Measurements from ENCODE around the genes CXorf66, SPANXN1, FMR1NB, MAGEA9 and MAGEA8.

DNA sequence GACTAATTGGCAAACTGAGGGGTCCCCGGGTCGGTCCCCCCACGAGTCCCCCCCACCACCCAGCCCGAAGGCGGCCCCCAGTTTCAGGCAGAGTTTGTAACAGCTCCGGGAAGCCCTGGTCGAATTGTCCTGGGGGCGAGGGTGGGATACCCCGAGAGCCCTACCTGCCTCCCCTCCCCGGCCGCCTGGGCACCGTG lies 1.3 kb downstream of the ATP11C start:
- PRO-cap, 3 experiments = no peak in any of the 3 experiments
- RAMPAGE, long total RNA, 2 experiments = no peak in any of the 2 experiments
- RRBS = 2% methylated on average over 10 of the region's 12 CpGs

- PRO-cap, 3 experiments = peak in 3 of 3 experiments; most common plus-strand start chrX:139933611 (in 3); most common minus-strand start chrX:139933525 (in 2)
- RAMPAGE, long total RNA, 2 experiments = no peak in any of the 2 experiments
- RRBS = no CpG with 5 or more reads among the region's 20 CpGs
These were observed 560 bp upstream of the ATP11C start for GRCh38 chrX:139933360-139933865.

DNA sequence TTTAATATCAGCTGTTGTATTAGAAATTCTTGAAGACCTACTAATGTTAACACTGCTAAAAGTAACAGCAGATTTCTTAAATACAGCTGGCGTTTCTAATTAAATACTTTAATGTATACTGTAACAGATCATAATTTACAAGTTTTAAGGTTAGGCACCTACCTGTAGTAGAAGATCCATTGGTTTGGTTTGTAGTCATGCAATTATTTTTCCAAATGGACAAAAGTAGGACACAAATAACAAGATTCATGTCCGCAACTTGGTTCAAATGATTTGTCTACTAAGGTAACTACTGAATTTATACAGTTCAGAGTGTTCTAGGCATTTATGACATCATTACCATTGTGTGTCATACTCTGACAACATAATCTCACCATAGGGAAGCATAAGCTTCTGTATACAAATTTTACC lies at the start of gene CXorf66:
CXorf66 (minus strand) TSS at position 275 of the 411 bp plus-strand sequence.
- PRO-cap, 3 experiments = no peak in any of the 3 experiments
- RAMPAGE, long total RNA, 2 experiments = start-site peak on the minus strand in 2 of 2 experiments, centred at positions 275 to 276 of the sequence, 29 to 34 reads per replicate
- RRBS = no CpG with 5 or more reads among the region's 2 CpGs

- PRO-cap, 3 experiments = no peak in any of the 3 experiments
- RAMPAGE, long total RNA, 2 experiments = no peak in any of the 2 experiments
- RRBS = no CpG with 5 or more reads among the region's 11 CpGs
These were observed 83.8 kb upstream of the SPANXB1 start for GRCh38 chrX:140918537-140919049.

DNA sequence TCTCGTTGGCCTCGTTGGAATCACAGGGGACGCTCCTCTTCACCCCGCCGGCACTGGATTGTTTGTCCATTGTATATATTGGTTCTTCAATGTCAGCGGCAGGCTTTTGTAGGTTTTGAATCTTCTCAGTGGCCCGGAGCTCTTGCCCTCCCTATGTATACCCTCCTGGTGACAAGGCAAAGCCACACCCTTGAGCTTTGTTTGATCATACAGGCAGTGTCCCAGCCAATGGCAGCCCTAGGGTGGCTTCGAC lies 277 bp downstream of the SPANXD start:
- PRO-cap, 3 experiments = no peak in any of the 3 experiments
- RAMPAGE, long total RNA, 2 experiments = start-site peak on the minus strand in 1 of 2 experiments, centred at position 128 of the sequence, 61 reads per replicate
- RRBS = no CpG with 5 or more reads among the region's 8 CpGs

GRCh38 chrX:145247270-145247767 lies at the start of gene SPANXN1:
Gene SPANXN1, plus strand, starts transcription at chrX:145247503.
- PRO-cap, 3 experiments = no peak in any of the 3 experiments
- RAMPAGE, long total RNA, 2 experiments = no peak in any of the 2 experiments
- RRBS = no CpG with 5 or more reads among the region's 2 CpGs

DNA sequence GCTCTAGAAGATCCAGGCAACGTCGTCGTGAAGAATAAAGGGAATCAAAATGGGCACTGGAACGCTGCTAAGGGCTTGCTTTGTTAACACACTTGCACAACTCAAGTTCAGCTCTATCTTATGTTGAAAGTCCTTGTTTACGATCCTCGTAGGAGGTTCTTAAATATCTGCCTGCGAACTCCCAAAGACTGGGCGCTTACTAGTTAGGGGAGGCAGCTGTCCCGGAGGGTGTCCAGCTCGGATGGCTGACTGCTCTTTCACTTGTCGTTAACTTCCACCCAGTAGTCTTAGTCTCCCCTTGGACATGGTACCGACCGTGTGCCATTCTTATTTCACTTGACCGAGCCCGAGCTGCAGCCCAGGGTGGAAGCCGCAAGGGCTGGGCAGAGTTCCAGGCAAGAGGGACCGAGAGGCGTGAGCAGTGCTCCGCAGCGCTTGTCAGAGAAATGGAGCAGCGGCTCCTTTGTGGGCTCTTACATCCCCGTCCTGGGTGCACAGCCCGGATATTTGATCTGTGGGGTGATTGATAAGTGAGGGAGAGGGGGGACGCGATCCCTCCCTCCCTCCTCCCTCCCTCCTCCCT lies 393 bp upstream of the SLITRK2 start:
- PRO-cap, 3 experiments = no peak in any of the 3 experiments
- RAMPAGE, long total RNA, 2 experiments = no peak in any of the 2 experiments
- RRBS = no CpG with 5 or more reads among the region's 25 CpGs

GRCh38 chrX:146740364-146740629 lies 69.3 kb upstream of the CXorf51B start:
- PRO-cap, 3 experiments = no peak in any of the 3 experiments
- RAMPAGE, long total RNA, 2 experiments = no peak in any of the 2 experiments
- RRBS = no CpG with 5 or more reads among the region's 1 CpG

GRCh38 chrX:147981074-147981455 lies at the start of gene FMR1NB:
Gene FMR1NB, plus strand, starts transcription at chrX:147981337.
- PRO-cap, 3 experiments = peak in 1 of 3 experiments; most common plus-strand start chrX:147981346 (in 1)
- RAMPAGE, long total RNA, 2 experiments = start-site peak on the plus strand in 2 of 2 experiments, at chrX:147981247-147981371 at its widest, 648 to 1,581 reads per replicate
- RRBS = 34% methylated on average over 6 of the region's 24 CpGs

GRCh38 chrX:148498272-148498609 lies 2.2 kb upstream of the AFF2 start:
- PRO-cap, 3 experiments = no peak in any of the 3 experiments
- RAMPAGE, long total RNA, 2 experiments = no peak in any of the 2 experiments
- RRBS = no CpG with 5 or more reads among the region's 2 CpGs

GRCh38 chrX:149486597-149486858 lies 18.6 kb downstream of the IDS start:
- PRO-cap, 3 experiments = no peak in any of the 3 experiments
- RAMPAGE, long total RNA, 2 experiments = no peak in any of the 2 experiments
- RRBS = no CpG with 5 or more reads among the region's 1 CpG

DNA sequence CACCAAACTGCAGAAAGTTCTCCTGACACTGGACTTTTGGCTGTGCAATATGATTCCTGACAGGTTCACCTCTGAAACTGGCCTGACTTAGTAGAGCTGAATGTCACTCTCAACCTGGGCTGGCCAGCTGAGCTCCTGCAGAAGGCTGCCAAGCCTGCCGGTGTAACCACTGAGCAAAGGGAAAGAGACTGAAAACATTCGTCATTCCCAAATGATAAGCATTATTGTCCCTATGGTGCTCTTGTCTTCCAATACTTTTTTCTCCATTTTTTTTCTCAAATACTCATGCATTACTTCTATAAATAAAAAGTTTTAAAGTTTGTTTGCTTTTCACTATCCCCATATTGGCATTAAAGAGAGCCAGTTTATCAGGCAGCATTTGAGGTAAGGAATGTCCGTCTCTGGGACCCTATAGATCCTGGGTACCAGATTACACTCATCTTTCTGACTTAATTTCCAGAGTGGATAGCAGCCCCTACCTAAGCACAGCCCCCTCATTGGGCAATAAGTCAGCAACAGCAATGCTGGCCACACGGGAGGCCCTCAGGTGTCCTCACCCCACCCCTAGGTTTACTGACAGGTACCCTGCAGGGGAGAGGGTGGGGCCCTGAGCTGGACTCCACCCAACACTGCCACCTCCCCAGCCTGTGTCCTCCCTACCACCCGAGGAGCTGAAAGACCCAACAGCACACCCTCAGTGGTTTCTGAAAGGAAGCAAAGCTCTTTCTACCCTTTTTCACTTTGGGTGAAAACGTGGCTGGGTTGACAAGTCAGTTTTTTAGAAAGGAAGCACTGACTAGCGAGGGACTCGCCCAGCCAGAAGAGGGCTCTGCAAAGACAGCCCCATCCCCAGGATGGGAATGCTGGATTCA lies 2.5 kb downstream of the IDS start:
- PRO-cap, 3 experiments = no peak in any of the 3 experiments
- RAMPAGE, long total RNA, 2 experiments = no peak in any of the 2 experiments
- RRBS = no CpG with 5 or more reads among the region's 8 CpGs

- PRO-cap, 3 experiments = no peak in any of the 3 experiments
- RAMPAGE, long total RNA, 2 experiments = no peak in any of the 2 experiments
- RRBS = no CpG with 5 or more reads among the region's 2 CpGs
These were observed 11.6 kb upstream of the HSFX2 start for GRCh38 chrX:149606607-149607183.

DNA sequence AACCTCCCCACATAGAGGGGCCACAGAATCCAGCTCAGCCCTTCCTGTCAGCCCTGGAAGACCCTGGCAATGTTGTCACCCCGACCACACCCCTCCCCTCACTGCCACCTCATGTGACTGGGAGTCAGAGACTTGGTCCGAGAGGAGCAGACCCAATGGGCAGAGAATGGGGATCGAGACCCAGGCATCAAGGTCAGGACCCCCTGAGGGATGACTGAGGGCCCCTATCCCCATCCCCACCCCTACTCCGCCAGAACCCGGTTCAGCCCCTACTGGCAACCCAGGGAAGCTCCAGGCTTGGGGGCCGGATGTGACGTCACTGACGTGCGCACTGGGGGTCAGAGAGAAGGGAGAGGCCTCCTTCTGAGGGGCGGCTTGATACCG lies at the start of gene MAGEA9:
MAGEA9 (plus strand) TSS at position 325 of the 384 bp plus-strand sequence.
- PRO-cap, 3 experiments = no peak in any of the 3 experiments
- RAMPAGE, long total RNA, 2 experiments = no peak in any of the 2 experiments
- RRBS = no CpG with 5 or more reads among the region's 11 CpGs

DNA sequence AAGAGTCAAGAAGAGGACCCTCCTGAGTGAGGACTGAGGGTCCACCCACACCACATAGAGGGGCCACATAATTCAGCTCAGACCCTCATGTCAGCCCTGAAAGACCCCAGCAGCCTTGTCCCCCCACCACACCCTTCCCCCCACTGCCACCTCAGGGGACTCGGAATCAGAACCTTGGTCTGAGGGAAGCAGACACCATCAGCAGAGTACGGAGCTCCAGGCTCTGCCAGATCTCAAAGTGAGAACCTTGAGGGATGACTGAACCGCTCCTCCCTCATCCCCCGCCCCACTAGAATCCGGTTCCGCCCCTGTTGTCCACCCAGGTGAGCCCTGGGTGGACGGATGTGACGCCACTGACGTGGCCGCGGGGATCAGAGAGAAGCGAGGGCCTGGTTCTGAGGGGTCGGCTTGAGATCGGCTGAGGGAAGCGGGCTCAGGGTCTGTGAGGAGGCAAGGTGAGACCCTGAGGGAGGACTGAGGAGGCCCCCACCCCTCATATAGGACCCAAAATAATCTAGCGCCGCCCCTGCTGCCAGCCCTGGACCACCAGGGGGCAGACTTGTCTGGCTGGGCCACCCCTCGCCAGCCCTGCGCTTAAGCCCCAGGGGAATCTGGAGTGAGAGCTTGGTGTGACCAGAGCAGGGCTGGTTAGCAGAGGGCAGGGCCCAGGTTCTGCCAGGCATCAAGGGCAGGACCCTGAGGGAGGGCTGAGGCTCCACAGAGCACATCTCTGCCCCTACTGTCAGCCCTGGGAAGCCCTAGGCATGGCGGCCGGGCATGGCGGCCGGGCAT lies at the start of gene MAGEA8:
MAGEA8 (plus strand) TSS at position 353 of the 792 bp plus-strand sequence.
- PRO-cap, 3 experiments = peak in 2 of 3 experiments; most common plus-strand start position 556 of the sequence (in 2)
- RAMPAGE, long total RNA, 2 experiments = start-site peak on the plus strand in 2 of 2 experiments, centred at positions 353 to 367 of the sequence, 6 to 18 reads per replicate; start-site peak on the minus strand in 1 of 2 experiments, centred at position 280 of the sequence, 5 reads per replicate
- RRBS = no CpG with 5 or more reads among the region's 23 CpGs

- PRO-cap, 3 experiments = peak in 3 of 3 experiments; most common plus-strand start chrX:149940114 (in 2); most common minus-strand start chrX:149940430 (in 3)
- RAMPAGE, long total RNA, 2 experiments = start-site peak on the plus strand in 1 of 2 experiments, at chrX:149939701-149940143 at its widest, 65 to 73 reads per replicate
- RRBS = 1% methylated on average over 6 of the region's 64 CpGs
These were observed 1.4 kb upstream of the EOLA2 start for GRCh38 chrX:149939347-149940513.

GRCh38 chrX:150200752-150201495 lies 162.2 kb upstream of the MAMLD1 start:
- PRO-cap, 3 experiments = peak in 1 of 3 experiments; most common plus-strand start chrX:150201256 (in 1); most common minus-strand start chrX:150201050 (in 1)
- RAMPAGE, long total RNA, 2 experiments = no peak in any of the 2 experiments
- RRBS = no CpG with 5 or more reads among the region's 9 CpGs

DNA sequence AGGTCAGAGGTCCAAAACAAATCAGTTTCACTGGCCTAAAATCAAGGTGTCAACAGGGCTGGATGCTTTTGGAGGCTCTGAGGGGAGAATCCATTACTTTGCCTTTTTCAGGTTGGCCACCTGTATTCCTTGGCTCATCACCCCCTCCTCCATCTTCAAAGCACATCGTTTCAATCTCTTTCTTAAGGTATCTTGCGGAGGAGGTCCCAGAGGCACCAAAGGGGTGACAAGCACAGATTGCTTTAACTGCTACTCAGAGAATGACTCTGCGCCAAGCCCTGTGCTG lies 134.8 kb upstream of the MAMLD1 start:
- PRO-cap, 3 experiments = no peak in any of the 3 experiments
- RAMPAGE, long total RNA, 2 experiments = no peak in any of the 2 experiments
- RRBS = no CpG with 5 or more reads among the region's 3 CpGs

GRCh38 chrX:150703823-150704660 lies 10.8 kb downstream of the MTMR1 start:
- PRO-cap, 3 experiments = no peak in any of the 3 experiments
- RAMPAGE, long total RNA, 2 experiments = no peak in any of the 2 experiments
- RRBS = no CpG with 5 or more reads among the region's 4 CpGs

GRCh38 chrX:151397401-151397896 lies 443 bp downstream of the VMA21 start:
- PRO-cap, 3 experiments = no peak in any of the 3 experiments
- RAMPAGE, long total RNA, 2 experiments = no peak in any of the 2 experiments
- RRBS = 3% methylated on average over 4 of the region's 13 CpGs